Aorta (tissue), 1 donor: ENCODE measurements around a stretch of chr17.

- PRO-cap: no peak
Observed at GRCh38 chr17:45404886-45406196, 27.3 kb downstream of the ARHGAP27 start.

GRCh38 chr17:45428126-45428626 is 4.5 kb downstream of the ARHGAP27 start:
- PRO-cap: no peak

DNA sequence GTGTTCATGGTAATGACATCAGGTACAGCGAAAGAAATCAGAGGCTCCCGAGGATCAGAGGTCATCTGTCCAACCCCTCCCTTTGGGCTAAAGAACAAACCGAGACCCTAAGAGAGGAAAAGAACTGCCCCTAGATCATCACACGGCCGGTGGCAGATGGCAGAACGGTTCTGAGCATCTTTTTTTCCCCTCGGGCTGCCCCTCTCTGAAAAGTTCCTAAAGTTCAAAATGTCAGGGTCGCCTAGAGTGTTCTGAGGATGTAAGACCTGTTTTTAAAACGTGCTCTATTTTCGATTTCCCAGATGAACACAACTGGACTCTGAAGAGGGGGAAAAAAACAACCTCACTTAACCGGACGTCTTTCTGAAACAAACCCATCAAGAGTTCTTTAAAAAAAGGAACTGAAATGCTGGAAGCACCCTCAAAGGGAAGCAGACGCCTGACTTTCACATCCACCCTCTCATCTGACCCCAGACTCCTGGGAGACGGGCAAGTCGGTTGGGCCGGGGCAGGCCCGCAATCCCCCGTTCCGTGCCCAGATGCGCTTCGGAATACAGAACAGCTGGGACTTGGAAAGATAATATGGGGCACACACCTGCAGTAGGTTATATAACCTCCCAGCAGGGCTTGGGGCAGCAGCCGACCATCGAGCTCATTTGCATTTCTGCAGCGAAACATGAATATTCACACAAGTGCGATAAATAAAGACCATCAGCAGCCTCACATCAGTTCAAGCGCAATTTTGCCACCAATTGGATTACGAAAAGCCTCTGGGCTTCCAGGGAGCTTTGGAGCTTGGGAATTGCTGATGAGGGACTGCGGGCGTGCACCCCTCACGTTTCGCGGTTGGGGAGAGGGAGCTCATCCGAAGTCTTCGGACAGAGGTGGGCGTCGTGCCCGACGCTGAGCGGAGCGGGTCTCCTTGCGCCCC is 3.8 kb downstream of the ARHGAP27 start:
- PRO-cap: no peak

GRCh38 chr17:45453768-45454229 is 21.1 kb upstream of the ARHGAP27 start:
- PRO-cap: no peak

DNA sequence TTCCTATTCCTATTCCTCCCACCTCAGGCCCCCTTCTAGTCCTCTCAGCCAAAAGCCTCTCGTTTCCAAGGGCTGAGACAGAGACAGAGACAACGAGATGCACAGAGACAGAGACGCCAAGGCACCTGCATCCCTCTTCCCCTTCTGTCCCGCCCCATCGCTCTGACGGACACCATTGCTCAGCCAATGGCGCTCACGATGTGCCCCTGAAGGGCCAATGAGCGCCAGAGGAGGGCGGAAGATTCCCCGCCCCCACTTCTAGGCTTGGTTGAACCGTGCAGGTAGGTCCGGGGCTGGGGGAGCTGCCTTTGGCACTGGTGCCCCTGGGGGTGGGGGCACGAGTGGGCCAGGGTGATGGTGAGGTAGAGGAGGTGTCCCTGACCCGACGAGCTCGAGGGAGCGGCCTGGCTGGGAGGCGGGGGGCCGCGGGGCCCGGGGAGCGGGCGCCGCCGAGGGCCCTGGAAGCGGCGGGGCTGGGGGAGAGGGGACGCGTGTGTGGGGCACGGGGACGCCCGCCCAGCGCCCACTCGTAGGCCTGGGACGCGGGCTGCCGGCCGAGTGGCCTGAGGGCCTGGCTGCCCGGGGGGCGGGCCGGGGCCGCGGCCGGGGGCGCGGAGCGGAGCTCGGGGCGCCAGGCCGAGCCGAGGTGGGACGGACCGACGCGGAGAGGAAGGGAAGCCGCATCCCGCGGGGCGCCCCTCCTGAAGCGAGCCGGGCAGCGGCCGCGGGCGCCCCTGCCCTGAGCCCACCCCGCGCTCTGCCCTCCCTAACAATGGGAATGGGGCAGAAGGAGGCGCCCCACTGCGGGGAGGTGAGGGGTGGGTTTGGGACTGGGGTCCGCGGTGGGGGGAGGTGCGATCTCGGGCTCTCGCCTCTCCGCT is 129.8 kb upstream of the PLEKHM1 start:
- PRO-cap: no peak

GRCh38 chr17:46027943-46028614 is 29.0 kb downstream of the STH start:
- PRO-cap: no peak

- PRO-cap: no peak
Observed at GRCh38 chr17:46034972-46035534, 36.0 kb downstream of the STH start.

GRCh38 chr17:46119219-46120201 is 73.7 kb downstream of the KANSL1 start:
- PRO-cap: no peak

- PRO-cap: no peak
Observed at GRCh38 chr17:46130500-46131072, 62.6 kb downstream of the KANSL1 start.

DNA sequence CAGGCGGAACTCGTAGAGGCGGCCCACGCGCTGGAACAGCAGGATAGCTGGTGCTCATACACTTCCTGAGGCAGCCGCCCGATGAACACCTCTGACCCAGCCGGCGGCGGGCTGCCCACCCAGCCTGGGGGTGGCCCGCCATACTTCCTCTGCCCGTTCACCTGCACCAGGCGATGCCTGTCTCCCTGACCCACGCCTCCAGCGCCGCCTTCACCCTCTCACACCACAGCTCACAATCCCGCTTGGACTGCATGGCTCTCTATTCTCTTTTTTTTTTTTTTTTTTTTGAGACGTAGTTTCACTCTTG is 34.6 kb upstream of the LRRC37A start:
- PRO-cap: no peak

- PRO-cap: no peak
Observed at GRCh38 chr17:46712314-46713096, 106.0 kb downstream of the WNT3 start.

DNA sequence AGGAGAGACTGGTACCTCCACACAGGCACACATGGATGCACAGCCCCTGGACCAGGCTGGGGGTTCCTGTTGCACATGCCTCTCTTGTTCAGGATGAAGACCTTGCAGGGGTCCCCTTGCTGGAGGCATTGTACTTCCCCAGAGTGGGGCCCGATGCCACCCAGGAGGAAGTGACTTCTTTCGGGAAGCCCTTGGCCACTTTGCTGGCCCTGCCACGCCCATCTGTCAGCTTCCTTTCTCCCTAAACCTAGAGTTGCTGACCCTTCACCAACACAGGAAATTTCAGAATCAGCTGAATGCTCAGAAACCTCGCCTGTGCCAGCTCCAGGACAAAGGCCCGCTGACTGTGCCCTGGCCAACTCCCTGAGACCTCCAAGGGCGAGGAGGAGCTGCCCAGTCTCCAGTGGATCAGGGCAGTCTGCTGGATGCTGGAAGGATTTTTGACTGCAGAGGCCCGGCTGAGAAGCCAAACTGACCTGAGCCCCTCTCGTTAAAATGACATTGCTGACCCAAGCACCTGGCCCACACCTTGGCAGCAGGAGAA is 26.7 kb downstream of the WNT9B start:
- PRO-cap: unidirectional peak, minus-strand start at position 172 of the sequence

DNA sequence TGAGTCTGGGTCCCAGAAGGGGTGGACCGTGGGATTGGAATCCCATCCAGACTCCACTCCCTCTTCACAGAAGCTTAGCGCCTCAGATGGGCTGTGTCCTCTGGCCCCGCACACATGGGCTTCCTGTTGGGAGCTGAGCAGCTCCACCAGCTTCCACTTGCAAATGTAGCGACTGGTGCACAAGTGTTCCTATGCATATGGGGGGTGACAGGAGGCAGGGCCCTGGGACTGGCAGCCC is 31.0 kb upstream of the RPRML start:
- PRO-cap: no peak

- PRO-cap: no peak
Observed at GRCh38 chr17:47017019-47017320, 37.9 kb upstream of the RPRML start.

DNA sequence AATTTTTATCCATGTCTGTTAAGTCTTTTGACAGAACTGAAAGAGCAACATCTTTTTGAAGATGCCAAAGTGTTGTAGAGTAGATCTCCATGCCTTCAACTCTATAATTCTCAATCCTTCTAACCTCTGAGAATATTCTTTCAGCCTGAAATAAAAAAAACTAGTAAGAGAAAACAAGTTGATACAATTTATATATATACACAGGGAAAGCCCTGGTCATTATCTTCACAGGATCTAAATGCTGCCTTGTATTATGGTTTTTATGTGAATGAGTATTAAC is 50.4 kb downstream of the CDC27 start:
- PRO-cap: no peak

GRCh38 chr17:47239833-47240602 is 13.6 kb upstream of the ITGB3 start:
- PRO-cap: no peak

- PRO-cap: no peak
Observed at GRCh38 chr17:47252223-47252731, 1.4 kb upstream of the ITGB3 start.

GRCh38 chr17:47294211-47294722 is 29.5 kb upstream of the EFCAB13 start:
- PRO-cap: no peak

GRCh38 chr17:47312206-47312763 is 11.5 kb upstream of the EFCAB13 start:
- PRO-cap: no peak

- PRO-cap: no peak
Observed at GRCh38 chr17:47417572-47417957, 93.8 kb downstream of the EFCAB13 start.